LHCN-M2 (cell line): ENCODE measurements around a stretch of chr14.

DNA sequence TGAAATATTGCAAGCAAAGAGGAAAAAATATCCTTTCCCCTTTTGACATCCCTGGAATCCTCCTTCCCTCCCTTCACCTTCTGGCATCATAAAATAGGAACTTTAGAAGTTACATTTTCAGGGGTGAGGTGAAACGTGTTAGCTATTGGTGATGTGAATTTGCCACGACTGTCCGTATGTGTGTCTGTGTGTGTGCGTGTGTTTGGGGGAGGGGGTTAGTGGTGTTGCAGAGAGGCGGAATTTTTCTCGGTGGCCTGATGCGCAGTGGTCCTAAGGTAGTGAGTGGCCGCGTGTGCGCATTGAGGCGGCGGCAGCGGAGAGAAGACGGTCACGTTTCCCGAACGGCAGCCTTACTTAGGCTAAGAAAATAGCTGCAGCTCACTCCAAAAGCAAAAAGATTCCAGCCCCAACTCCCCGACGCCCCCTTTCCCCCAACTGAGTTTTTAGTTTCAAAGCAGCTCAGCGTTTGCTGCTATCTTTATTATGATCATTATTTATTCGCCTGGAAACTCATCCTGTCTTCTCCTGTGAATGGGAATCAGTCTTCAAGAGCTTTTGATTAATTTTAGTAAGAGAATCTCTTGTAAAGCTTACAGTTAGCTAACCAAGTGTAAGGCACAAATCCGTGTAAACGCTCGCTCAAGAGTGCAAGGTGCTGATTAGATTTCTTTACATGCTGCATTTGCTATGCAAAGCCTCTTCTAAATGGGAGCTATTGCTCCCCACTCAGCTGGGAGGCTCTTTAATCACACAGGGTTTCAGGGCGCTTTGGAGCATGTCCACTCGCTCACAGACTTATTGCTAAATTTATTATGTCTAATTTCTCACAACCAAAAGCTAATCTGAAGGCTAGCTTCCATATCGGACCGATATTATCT, 4.7 kb downstream of the FLRT2 start:
- RAMPAGE, long total RNA = no peak

- RAMPAGE, long total RNA = no peak
Observed at GRCh38 chr14:85552843-85553579, 23.1 kb downstream of the FLRT2 start.

GRCh38 chr14:87691589-87691846, 301.5 kb downstream of the GALC start:
- RAMPAGE, long total RNA = no peak

GRCh38 chr14:87992165-87992715, 742 bp downstream of the GALC start:
- RAMPAGE, long total RNA = no peak

- RAMPAGE, long total RNA = no peak
Observed at GRCh38 chr14:87994754-87995404, 1.9 kb upstream of the GALC start.

GRCh38 chr14:88269679-88270337, 53.3 kb downstream of the KCNK10 start:
- RAMPAGE, long total RNA = no peak

DNA sequence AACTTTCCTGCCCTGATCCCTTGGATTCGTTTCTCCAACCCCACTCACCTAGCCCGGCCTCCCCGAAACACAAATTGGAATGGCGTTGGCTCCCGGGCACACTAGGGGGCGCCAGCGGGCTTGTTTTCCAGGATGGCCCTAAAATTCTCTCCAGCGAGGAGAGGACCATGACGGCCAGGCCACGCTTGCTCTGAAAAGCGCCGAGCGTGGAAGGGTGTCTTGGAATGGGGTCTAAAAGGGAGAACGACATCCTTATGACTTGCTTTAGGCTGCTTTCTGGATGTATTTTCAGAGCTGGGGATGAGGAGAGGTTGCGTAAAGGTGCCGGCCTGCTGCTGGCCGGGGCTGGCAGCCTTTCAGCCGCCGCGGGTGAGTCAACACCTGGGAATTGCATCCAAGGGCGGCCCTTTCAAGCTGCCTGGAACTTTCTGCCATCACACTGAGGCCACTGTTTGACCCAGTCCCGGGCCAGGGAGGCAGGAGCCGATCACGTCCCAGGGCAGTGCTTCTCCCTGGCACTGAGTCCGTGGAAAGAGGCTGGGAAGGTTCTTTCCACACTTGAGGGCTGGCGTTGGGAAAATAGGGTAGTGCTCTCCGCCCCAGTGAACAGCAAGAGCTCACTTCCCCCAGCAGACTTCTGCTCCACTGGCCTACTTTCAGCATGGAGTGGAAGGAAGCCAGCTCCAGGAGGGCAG, 216.1 kb downstream of the TTC8 start:
- RAMPAGE, long total RNA = no peak

DNA sequence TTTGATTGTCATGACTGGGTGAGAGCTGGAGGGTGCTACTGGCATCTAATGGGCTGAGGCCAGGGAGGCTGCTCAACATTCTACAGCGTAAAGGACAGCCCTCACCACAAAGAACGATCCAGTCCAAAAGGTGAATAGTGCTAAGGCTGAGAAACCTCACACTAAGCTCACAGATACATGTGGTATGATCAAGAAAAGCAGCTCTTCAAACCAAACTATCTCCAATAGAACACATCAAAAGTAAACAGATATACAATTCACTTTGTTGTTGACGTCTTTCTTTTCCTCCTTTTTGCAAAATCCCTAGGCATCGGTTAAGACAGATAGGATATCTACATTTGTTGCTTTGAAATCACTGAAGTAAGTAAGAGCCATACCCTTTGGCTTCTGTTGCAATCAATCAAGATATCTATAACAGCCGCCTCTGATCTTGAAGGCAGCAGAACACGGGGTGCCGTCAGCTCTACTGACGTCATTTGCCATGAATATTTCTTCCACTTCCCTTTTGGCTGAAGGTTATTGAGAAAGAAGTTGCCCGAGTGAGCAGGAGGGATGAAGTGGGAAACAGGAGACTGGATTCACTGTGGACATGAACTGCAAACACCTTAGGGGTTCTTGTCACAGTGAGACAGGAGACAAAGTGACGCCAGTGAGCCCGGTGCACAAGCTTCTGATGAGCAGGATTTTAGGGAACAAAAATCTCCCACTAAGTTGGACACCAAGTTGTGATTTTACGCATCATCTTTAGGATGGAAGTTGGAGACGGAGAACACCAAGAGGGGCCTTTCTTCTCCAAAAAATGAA, 218.2 kb downstream of the FOXN3 start:
- RAMPAGE, long total RNA = no peak

DNA sequence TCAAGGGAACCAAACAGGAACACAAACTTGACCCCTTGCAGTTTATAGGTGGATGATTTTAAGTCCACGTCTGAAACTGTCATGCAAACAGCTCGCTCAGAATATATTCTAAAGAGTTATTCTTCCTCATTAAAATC, 146.0 kb downstream of the FOXN3 start:
- RAMPAGE, long total RNA = no peak

DNA sequence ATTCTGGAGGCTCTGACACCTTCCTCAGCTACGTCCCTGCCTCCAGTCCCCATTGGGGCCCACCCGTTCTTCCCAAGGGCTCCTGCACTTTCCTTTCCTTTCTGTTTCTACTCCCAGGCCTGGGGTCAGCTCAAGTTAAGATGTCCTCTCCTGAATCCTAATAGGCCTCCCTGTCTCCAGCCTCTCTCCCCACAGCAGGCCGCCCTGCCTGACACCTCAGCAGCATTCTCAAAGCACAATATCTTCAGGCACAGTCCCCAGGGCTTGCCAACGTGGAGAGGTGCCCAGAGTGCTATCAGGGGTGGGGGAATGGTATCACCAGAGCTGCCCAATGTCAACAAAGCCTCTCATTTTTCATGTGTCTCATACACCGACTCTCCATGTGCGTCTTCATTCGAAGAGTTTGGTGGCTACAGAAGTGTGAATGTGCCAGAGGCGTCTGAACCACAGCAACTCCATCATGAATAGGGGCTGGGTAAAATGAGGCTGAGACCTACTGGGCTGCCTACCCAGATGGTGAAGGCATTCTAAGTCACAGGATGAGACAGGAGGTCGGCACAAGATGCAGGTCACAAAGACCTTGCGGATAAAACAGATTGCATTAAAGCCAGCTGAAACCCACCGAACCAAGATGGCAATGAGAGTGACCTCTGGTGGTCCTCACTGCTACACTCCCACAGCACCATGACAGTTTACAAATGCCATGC, 122.9 kb downstream of the FOXN3 start:
- RAMPAGE, long total RNA = no peak

- RAMPAGE, long total RNA = no peak
Observed at GRCh38 chr14:89367086-89368147, 49.6 kb downstream of the FOXN3 start.

DNA sequence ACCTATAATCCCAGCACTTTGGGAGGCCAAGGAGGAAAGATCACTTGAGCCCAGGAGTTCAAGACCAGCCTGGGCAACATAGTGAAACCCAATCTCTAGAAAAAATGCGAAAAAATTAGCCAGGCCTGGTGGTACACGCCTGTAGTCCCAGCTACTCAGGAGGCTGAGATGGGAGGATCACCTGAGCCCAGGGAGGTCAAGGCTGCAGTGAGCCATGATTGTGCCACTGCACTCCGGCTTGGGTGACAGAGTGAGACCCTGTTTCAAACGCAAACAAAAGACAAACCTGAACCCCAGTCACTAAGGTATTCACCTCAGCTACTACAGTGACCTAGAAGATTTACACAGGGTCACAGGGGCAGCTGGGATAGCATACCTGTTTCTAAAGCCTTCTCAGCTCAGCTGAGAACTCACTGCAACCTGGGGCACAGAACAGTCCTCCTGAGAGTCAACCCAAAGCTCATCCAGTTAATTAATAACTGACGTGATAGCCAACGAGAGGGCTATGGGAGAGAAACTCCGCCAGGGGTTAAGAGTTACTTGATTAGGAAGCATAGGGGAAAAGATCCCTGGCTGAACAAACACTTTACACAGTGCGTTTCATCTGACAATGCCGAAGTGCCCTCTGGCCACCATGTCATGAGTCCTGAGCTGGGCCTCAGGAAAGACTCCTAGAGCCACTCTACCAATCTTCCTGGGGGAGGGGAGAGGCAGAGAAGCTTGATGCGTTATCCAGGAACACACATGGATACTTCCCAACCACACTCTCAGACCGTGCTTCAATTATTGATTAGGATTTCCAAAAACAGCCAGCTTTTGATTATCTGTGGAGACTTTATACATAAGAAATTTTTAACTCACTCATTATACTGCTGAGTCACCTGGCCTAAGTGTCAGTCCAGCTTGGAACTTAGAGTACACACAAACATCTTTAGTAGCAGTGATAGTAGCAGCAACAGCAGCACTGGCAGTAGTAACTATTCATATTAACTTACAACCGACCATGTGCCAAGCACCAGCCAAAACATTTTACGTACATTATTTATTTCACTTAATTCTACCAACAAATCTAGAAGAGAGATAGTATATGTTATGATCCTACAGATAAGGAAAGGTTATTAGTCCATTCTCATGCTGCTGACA, 48.3 kb downstream of the FOXN3 start:
- RAMPAGE, long total RNA = no peak

GRCh38 chr14:89564046-89565025, 147.3 kb upstream of the FOXN3 start:
- RAMPAGE, long total RNA = no peak

DNA sequence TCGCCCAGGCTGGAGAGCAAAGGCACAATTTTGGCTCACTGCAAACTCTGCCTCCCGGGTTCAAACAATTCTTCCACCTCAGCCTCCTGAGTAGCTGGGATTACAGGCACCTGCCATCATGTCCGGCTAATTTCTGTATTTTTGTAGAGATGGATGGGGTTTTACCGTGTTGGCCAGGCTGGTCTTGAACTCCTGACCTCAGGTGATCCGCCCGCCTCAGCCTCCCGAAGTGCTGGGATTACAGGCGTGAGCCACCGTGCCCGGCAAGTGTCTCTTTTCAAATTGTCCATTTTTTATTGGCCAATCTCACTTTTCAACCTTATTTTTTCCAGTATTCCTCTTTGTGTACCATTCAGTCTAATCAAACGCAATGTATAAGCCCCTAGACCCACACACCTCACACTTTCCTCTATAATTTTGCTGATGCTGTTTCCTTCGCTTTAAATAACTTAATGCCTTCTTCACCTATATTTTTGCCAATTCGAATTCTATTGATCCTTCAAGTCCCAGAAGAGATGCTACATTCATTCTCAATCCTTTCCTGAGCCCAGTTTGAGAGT, 167.8 kb upstream of the FOXN3 start:
- RAMPAGE, long total RNA = no peak

- RAMPAGE, long total RNA = no peak
Observed at GRCh38 chr14:90303590-90304009, 28.1 kb downstream of the NRDE2 start.

DNA sequence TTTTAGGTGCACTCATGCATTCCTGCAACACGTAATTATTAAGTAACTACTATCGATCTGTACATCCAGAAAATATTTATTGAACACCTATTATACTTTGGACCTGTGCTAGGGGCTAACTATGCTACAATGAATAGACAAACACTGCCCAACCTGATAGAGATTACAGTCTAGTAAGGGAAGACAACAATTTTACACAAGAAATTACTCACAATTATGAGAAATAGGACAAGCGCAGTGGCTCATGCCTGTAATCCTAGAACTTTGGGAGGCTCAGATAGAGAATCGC, 1.5 kb downstream of the NRDE2 start:
- RAMPAGE, long total RNA = no peak

- RAMPAGE, long total RNA = no peak
Observed at GRCh38 chr14:90381954-90382600, 14.8 kb upstream of the CALM1 start.

DNA sequence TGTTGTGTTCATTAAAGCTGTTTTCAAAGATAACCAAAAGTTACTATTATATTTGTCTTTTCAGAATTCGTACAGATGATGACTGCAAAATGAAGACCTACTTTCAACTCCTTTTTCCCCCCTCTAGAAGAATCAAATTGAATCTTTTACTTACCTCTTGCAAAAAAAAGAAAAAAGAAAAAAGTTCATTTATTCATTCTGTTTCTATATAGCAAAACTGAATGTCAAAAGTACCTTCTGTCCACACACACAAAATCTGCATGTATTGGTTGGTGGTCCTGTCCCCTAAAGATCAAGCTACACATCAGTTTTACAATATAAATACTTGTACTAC, 7.8 kb downstream of the CALM1 start:
- RAMPAGE, long total RNA = no peak

DNA sequence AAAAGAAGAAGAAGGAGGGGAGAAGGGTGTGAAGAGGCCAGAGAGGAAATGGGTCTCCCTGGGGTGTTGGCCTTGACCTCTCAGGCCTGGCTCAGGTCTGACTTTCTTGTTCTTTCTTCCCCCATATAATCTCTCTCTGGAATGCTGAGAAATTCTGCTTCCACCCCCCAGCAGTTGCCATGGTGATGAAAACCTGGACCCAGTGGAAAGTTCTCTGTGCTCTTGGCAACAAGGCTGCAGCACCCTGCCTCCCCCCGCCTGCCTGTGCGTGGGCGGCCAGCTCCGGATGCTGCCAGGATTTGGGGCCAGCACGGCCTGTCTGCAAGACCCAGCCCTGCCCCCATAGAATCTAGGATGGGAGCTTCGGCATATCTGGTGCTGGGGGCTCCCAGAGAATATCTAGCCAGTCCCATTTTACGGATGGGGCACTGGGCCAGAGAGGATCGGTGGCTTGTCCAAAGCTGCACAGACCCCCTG, 94.7 kb downstream of the CALM1 start:
- RAMPAGE, long total RNA = no peak

DNA sequence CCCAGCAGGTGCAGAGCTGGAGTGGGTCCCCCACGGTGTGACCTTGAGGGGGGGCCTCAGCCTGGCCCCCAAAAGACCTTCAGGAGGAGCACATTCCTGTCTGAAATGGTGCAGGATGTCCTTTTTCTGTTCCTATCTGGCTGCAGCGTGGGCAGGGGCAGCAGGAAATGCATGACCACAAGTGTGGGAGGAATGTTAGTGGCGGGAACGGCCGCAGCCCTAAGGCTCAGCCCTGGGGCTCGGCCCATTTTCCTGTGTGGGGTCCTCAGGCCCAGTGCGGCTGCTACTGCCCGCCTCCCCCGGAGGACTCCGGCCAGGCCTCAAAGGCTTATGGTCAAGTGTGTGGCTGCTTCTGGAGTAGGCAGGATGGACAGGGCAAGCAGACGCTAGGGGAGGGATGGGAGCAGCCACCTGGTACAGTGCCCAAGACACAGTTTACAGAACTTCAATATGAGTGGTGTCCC, 137.3 kb downstream of the CALM1 start:
- RAMPAGE, long total RNA = no peak